Mononuclear cell (primary cell): ENCODE data around the genes CENPK and SHLD3.

DNA sequence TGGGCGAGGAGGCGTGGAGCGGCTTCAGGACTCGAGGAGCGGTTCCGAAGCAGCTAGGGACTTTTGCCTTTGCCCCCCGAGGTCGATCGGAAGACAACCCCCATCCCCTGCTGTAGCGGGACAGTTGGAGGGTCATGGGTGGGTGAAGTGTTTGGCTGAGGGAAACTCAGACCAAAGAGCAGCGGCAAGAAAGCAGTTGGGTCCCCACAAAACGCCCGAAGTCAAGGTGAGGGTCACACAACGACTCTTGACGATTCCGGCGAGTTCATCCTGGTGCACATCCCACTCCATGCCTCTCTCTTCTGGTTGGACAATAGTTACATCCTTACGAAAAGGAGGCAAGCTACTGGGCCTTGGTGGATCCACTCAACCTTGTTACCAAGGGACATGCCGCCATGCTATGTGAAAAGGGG lies 477 bp upstream of the SMIM15 start:
- RRBS, result no CpG with 5 or more reads among the region's 19 CpGs

GRCh38 chr5:61304420-61305301 lies 27.4 kb upstream of the ZSWIM6 start:
- RRBS, result no CpG with 5 or more reads among the region's 17 CpGs

DNA sequence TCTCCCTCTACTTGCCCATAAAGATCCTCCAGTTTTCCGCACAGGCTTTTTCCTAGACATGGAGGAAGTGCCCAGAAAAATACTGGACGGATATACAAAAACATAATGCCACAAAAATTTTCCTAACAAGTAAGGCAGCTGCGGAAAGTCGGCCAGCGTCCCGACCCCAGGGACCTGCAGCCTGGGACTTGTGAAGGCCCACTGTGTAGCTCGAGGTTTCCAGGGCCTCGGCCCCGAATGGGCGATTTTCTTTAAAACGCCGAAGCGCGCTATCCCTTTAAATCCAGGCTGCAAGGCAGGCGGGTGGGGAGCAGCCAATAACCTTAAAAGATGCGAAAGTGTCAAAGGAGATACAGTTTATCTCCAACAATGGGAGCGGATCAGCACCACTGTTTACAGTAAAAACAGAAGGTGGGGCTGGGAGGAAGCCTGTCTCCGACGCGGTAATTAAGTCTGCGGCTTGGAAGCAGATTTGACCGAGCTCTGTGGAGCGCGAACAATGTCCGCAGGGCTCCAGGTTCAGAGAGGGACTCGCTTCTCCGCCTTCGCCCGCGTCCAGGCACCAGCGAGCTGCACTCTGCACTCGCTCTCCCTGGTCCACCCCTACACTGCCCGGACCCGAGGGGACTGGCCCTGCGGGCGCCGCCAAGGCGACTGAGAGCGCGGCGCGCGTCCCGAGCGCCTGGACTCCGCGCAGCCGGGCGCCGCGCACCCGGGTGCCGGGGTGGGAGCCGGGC lies 1.6 kb upstream of the ZSWIM6 start:
- RRBS, result under 1% methylated on average over 13 of the region's 54 CpGs

GRCh38 chr5:61330980-61331890 lies 823 bp upstream of the ZSWIM6 start:
- RRBS, result 1% methylated on average over 27 of the region's 94 CpGs

DNA sequence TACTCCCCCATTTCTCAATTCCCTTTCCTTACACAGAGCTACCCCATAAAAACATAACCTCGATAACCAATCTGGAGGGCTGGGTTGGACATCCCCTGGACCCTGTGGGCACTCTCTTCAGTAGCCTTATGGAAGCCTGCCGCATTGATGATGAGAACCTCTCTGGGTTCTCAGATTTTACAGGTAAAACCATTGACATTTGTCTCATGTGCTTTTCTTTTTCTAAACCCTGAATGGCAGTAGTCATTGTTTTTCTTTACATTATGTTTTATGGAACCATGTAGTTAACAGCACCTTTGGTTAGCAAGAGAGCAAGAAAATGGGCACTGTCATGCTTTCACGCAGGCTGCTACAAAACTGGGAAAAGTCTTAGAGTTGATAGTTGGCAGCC lies 198.0 kb downstream of the ZSWIM6 start:
- RRBS, result no CpG with 5 or more reads among the region's 3 CpGs

GRCh38 chr5:61574921-61575580 lies 243.0 kb downstream of the ZSWIM6 start:
- RRBS, result no CpG with 5 or more reads among the region's 5 CpGs

GRCh38 chr5:62299605-62300114 lies 6.3 kb upstream of the KIF2A start:
- RRBS, result no CpG with 5 or more reads among the region's 1 CpG

DNA sequence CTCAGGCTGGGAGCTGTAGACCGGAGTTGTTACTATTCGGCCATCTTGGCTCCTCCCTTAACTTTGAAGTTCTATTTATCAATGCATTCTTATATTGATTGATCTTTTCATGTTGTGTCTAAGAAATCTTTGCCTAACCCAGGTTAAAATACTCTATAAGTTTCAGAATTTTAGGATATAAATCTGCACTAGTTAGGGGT lies 30.7 kb upstream of the RNF180 start:
- RRBS, result no CpG with 5 or more reads among the region's 2 CpGs

DNA sequence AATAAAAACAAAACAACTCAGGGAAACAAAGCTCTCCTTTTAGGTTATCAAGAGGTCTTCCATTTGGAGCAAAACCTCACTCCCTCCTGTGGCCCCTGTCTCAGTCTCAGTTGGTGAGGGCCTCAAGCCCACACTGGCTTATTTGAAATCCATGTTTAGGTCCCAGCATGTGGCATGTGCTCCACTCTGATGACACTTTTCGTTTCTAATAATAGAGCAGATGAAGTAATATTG lies 265 bp upstream of the RGS7BP start:
- RRBS, result no CpG with 5 or more reads among the region's 1 CpG

DNA sequence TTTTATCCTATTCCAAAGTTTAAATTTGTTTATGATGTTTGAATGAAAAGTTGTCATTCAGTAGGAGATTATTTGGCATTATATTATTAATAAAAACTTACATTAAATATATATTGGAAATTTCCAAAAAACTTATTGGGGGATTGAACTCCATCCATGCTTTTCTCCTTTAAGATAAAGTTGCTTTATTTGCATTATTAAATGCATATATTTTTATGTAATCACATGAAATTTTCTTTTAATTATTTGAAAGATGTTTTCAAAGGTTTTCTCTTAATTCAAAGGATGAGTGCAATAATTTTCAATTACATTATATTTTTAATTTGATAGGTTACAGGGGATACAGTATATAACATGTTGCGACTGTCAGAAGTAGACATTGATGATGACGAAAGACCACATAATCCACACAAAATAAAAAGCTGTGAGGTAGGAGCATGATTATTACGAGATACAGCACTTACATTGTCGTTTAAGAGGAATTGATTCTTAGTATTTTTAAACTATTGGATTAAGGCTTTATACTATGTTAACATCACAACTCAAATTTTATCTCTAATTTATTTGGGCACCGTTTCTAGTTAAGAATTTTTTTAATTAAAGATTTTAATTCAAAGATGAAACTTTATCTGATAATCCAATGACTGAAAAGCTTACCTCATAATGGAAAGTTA lies 16.6 kb downstream of the CWC27 start:
- RRBS, result no CpG with 5 or more reads among the region's 5 CpGs

DNA sequence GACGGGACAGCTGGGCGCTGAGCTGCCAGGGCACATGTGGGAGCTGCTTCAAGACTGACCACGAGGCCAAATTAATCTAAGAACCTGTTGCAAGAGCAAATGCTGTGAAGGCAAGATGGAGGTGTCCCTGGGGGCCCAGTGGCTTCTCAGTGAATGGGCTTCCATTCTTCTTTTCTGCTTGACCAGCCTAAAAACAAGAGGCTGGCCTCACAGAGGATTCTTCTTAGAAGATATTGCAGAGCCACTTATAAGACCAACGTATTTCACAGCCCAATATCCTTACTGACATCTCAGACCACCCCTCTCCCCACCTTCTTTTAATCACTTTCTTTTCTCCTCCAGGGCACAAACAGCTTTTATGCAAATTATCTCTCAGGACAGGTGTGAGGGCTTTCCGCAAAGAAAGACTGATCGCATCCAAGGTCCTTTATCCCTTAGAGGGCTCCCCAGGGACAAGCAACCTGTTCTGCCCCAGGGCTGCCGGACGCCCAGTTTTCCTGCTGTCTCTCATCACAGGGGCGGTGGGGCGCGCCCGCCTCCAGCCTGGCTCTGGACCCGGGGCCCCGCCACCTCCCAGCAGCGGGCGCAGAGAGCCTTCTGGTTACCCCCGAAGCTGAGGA lies 265.9 kb downstream of the CWC27 start:
- RRBS, result 92% methylated on average over 6 of the region's 17 CpGs

- RRBS, result 2% methylated on average over 1 of the region's 19 CpGs
These were observed 962 bp upstream of the ADAMTS6 start for GRCh38 chr5:65482222-65483541.

GRCh38 chr5:65562567-65563750 lies at the start of gene CENPK:
TSS of gene CENPK (minus strand) at chr5:65563168.
- RRBS, result under 1% methylated on average over 14 of the region's 55 CpGs

DNA sequence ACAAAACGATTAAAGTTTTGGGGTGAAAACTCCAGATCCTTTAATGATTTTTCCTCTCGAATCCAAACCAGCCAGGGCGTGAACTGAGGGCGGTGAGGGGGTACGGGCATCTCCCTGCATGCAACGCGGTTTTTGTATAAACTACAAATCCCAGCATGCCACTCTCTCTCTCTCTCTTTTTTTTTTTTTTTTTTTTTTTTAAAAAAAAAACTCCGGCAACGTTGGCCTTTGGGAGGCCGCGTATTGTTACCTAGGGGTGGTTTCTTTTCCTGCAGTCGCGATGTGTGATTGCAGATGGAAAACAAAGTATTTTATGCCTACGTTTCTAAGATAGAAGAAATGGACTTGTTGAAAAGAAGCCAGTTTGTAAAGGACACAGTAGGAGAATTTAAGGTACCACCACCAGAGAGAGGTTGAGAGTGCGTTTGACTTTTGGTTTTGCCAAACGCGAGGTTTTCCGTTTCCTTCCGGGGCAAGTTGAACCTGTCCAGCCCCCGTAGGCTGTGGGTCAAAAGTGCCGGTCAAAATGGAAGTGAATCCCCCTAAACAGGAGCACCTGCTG lies at the start of gene SHLD3:
Gene SHLD3 (plus strand): TSS at position 493 of the 562 bp plus-strand sequence.
- RRBS, result 4% methylated on average over 3 of the region's 21 CpGs

DNA sequence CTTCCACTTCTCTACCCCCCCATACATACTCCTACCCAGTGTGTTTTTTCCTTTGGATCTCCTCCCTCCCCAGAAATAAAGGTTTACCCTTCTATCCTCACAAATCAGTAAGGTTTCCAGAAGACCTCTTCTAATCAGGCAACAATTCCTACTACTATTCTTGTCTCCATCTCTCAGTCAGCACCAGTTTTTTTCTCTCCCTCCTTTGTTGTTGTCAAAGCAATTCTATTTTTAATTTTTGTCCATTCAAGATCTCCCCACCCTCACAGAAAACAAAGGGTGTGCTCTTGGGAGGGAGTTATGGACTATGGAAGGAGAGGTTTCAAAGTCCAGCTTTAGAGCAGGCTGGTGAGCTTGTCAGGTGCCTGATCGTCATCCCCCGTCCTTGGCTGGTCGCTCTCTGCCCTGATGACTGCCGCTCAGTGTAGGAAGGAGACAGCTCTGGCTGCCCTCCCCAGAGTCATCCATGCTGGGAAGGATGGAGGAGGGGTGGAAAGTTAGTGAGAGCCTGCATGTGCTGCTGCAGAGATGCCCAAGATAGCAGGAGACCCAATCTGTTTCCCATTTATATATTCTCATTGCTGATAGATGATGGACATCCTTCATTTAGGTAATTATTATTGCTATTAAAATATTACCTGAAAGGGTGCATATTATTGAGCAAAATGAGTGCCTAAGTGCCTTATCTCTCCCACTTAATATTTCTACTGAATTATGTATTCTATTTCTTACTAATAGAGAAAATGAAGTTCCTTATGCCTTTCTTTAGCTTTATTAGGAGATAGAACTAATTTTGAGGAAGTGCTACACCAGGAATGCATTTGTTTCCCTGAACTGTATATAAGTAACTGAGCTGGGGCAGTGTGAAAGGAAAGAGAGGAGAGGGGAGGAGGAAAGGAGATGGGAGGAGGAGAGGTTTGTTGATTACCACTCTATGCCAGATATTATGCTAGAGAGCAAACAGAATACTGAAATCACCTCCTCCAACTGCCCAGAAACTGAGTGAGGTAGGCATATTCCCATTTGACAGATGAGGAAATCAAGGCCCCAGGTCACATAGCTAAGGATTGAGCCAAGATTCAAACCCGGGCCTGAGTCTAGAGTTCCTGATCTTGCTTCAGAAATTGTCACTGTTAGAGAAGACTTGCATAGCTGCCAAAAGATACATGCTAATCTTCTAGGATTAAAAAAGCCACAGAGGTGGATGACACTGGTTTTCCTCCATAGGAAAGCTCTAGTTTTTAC lies 96.8 kb downstream of the NLN start:
- RRBS, result no CpG with 5 or more reads among the region's 5 CpGs

DNA sequence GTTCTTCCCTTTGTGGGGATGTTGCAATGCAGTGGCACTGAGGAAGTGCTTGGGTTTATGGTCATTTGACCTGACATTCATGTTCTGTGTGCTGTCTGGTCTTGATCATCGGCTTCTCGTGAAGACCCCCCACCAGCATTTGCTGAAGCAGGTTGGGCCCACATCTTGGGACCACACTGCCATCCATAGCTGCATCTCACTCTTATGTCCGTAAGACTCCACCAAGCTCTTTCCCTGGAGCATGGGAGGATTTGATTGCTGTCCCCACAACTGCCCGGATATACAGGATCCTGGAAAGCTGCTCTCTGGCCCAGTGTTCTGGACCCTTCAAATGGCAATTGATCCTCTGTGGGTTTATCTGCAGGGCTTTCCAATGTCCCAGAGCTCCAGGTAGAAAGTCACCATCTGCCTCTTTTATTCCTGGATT lies 214.5 kb downstream of the SREK1 start:
- RRBS, result no CpG with 5 or more reads among the region's 4 CpGs

DNA sequence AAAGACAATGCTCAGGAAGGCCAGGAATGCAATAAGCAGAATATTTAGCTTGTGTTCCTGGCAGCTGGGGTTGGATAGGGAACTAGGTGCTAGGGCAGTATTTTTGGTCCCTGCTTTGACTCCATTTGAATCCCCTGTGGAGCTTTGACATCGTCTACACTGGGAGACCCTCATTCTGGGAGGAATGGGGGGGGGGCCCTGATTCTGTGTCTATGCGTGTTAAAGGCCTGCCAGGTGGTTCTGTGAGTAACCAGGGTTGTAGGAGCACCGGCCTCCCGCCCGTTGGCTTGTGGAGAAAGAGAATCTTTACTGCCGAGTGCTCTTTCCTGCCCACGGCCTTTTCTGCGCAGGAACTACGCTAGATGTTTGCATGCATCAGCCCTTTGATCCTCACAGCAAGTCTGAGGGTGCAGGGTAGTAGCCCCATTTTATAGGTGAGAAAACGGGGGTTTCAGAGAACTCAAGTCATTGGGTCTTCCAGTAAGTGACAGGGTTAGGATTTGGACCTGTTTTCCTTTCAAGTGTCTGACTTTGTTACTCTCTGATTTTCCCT lies 21.7 kb downstream of the MAST4 start:
- RRBS, result no CpG with 5 or more reads among the region's 10 CpGs

DNA sequence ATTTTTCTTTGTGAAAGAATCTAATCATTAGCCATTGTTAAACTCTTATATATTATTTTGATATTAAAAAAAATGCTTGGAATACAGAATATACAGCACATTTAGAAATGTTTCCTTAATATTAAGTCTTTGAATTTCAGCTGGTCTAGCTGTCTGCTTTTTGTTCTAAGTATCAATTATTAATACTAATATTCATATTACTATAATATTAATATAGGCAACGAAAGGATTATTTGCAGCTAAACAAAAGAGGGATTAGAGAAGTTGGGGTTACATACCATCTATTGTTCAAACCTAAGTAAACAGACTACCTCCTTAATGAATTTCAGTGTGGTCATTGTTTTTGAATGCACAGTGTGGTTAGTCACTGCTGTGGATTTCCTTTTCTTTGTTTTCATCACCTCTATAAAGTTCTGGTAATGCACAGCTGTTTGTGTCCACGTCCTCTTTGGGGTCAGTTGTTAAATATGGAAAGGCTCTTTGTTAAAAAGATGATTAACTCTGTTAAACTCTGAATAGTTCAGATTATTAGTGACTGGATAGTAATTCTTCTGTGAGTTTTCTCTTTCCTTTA lies 233.5 kb downstream of the MAST4 start:
- RRBS, result no CpG with 5 or more reads among the region's 2 CpGs